Bile duct (tissue), 1 donor: ENCODE measurements around a stretch of chr7.

GRCh38 chr7:151466074-151466656, 26.2 kb upstream of the CRYGN start:
- PRO-cap, result no peak

DNA sequence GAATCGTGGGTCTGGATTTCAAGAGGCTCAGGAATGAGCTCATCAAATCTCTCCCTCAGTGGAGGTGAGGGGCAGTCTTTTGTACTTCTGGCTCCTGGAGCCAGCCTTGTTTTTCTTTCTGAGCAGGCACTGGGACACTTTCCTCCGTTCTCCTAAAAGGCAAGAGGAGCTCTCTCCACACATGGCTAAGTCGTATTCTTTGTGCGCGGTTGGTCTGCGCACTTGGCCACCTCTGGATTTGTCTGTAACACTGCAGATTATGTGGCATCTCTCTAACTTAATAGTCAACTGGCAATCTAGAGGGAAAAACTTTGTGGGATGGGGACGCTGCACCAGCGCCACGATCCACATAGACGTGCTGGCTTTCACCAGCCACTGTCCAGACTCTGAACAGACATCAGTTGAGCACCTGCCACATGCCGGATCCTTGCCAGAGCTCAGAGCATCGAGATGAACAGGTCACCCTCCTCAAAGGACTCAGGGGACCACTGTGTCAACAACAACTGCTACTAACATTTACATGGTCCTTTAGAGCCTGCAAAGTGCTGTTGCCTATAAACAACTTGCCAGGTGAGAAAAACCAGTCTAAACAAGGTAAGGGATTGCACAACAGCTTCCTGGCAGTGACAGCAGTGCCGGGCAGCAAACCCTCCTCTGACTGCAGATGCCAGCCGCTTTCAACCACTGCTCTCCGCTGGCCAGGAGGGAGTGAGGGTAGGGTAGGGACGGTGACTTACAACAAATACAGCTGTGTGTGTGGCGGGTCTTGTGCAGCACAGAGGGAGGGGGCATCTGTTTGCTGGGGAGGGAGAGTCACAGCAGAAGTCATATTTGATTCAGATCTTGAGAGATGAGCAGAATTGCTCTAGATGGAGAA, 32.6 kb upstream of the RHEB start:
- PRO-cap, result no peak

GRCh38 chr7:151560199-151560669, 40.5 kb upstream of the RHEB start:
- PRO-cap, result no peak

- PRO-cap, result no peak
Observed at GRCh38 chr7:151628715-151629216, 109.1 kb upstream of the RHEB start.

DNA sequence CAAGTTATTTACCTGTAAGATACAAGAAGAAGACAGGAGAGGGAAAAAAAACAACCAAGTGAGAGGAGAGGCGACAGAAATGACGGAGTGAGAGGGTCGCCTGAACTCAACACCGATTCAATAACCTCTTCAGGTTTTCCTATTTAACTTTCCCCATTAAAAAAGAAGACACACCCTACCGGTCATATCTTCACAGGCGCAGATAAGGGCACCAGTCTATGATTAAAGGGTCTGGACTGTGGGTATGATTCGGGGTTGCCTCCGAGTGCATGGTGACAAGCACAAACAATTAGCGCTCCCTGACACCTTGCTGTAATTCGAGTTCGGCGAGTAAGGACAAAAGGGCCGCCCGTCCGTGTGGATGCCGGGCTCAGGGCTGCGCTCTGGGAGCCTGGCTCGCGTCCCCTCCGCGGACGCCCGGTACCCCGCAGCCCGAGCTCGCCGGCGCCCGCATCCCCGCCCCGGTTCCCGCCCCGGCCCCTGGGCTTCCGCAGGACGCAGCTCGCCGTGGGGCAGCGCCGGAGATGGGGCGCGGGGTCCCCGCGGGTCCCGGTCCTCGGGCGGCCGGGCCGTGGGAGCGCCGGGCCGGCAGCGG, 111.9 kb upstream of the RHEB start:
- PRO-cap, result no peak

GRCh38 chr7:151647621-151648425, 128.1 kb upstream of the RHEB start:
- PRO-cap, result no peak

GRCh38 chr7:151742615-151743137, 134.2 kb downstream of the PRKAG2 start:
- PRO-cap, result no peak

DNA sequence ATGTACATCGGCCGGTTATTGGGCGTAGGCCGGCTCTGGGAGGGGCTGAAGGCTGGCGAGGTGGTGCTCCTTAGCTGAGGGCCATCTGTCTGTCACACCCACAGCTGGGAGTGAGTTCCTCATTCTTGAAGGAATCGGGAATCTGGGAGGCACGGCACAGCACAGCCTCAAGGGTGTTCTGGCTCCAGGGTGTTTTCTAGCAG, 121.9 kb downstream of the PRKAG2 start:
- PRO-cap, result no peak

- PRO-cap, result no peak
Observed at GRCh38 chr7:151798613-151799249, 78.2 kb downstream of the PRKAG2 start.

DNA sequence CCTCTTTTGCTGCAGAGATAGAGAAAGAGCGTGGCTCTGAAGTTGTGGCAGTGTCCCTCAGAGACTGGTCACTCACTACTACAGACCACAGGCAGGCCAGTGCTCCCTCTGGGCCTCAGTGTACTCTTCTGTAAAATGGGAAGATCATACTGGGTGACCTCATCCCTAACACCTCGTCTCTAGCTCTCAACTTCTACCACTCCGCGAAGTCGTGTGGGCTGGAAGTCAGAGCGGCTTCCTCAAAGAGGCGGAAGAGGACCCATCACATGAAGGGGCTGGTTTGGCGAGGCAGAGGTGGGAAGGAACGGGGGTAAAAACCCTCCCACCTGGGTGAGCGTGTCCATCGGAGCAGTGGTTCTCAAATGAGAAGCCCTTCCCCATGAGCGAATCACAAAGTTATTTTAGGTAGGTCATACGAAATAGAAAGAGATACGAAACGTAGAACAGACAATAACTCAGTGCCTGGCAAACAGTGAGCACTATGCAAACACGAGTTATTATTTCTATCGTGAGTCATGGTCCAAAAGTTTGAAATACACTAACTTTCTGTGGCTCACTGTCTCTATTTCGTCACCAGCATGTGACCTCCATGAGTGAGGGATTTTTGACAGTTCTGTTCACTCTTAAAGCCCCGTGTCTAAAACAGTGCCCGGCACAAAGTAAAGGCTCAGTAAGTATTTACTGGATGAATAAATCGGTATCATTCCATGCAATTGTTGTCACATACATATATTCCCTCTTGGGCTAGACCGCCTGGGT, 32.6 kb downstream of the PRKAG2 start:
- PRO-cap, result no peak

GRCh38 chr7:151847711-151848251, 29.1 kb downstream of the PRKAG2 start:
- PRO-cap, result no peak

DNA sequence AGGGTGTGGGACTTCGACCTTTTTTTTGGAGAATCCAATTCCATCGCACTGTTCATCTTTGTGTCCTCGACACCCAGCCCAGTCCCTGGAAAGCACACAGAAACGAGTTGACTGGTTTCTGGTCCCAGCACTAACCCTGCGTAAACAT, 9.4 kb downstream of the PRKAG2 start:
- PRO-cap, result no peak

- PRO-cap, result no peak
Observed at GRCh38 chr7:151882591-151883096, 5.7 kb upstream of the PRKAG2 start.

DNA sequence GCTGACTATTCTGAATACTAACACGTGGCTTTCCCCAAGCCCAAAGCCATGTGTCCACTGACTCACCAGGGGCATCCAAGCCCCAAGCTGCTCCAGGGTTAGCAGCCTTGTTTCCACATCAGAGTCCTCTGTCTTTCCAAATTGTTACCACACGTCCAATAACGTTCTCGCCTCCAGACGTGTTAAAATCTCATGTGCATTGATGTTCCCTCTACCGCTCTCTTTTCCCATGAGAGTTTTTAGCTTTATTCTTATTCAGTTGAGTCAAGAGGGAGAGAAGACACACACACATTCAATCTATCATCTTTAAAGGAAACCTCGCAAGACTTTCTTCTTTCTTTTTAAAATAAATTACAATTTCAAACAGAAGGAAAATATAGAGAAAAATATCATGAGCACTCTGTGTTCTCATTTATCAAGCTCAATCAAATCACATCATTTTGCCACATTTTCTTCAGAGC, 8.9 kb downstream of the GALNTL5 start:
- PRO-cap, result no peak

- PRO-cap, result no peak
Observed at GRCh38 chr7:152352295-152352995, 83.4 kb downstream of the KMT2C start.

DNA sequence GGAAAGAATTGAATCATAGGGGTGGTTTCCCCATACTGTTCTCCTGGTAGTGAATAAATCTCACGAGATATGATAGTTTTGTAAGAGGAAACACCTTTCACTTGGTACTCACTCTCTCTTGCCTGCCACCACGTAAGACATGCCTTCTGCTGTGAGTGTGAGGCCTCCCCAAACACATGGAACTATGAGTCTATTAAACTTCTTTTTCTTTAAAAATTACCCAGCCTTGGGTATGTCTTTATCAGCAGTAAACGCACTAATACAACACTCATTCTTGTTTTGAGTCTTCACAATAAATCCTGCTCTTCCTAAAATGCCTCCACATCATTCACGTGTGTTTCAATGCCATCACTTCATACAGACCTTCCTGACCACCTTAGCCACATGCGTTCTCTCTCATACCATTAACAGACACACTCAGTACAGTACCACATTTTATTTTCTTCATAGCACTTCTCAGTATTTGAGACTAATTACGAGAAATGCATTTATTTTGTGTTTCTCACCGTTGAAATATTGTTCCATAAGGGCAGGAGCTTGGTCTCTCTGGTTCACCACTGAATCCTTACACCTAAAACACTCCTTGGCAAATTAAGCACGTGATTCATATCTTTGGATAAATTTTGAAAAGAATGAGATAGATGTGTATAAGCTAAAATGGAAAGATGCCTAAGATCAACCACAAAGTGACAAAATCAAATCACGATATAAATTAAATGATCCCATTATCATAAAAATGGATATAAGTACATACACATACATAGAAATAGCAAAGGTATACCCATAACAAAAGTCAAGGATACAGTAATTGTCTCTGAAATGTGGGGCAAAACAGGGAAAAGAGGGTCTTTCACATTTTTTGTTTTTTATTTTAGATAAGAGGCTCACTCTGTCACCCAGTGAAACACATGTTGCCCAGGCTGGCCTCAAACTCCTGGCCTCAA, 37.8 kb downstream of the KMT2C start:
- PRO-cap, result no peak

DNA sequence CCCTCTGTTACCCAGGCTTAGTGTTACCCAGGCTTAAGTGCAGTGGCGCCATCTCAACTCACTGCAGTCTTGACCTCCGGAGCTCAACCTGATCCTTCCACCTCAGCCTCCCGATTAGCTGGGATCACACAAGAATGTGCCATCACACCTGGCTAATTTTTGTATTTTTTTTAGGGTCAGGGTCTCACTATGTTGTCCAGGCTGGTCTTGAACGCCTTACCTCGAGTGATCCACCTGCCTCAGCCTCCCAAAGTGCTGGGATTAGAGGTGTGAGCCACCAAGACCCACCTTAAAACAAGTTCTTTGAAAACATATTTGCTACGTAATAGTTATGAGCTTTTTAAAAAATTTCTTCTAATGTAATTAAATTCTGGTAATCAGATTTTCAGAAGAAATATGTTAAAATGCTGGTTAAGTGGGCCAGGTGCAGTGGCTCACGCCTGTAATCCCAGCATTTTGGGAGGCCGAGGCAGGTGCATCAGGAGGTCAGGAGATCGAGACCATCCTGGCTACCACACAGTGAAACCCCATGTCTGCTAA, 26.7 kb downstream of the KMT2C start:
- PRO-cap, result no peak

- PRO-cap, result no peak
Observed at GRCh38 chr7:152412602-152413166, 23.1 kb downstream of the KMT2C start.

GRCh38 chr7:152434837-152435318, 925 bp downstream of the KMT2C start:
- PRO-cap, result no peak

DNA sequence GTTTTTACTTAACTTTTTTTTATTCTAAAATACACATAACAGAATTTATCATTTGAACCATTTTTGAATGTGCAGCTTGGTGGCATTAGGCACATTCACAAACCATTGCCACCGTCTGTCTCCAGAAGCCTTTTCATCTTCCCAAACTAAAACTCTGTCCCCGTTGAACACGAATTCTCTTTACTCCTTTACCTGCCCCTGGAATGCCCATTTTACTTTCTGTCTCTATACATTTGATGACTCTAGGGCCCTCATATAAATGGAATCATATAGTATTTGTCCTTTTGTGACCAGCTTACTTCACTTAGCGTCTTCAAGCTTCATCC, 48.3 kb downstream of the ACTR3B start:
- PRO-cap, result no peak